AG09309 (cell line): ENCODE data around the gene CHST9.

DNA sequence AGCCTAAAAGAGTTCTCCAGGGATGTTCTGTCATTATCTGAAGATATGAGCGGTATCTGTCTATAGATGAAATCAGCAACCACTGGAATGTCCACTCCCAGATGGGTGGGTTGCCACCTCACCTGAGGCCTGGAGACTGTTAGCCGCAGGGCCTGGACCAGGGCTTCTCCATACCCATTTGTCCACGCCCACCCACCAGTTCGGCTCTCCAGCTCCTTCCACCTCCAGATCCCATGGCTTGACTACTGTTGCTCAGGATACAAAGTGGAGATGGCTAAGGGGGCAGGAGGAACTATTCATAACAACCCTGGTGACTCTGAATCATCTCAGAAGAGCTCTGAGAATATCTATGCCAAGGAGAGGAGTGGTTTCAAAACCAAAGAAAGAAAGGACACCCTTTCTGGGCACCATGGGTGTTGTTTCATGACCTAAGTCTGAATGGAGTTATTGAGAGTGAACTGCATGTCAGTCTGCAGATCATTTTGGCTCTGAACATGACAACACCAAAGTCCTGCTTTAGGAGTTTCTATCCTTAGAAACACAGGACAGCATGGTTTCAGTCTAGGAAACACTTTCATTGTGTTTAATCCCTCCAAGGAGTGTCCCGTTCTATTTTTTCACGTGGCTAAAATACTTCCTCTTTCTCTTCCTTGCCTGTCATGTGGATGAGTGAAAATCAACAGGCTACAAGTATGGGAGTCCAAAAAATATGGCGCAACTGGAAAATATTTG, 145.9 kb downstream of the LAMA3 start:
- RRBS, result no CpG with 5 or more reads among the region's 7 CpGs

DNA sequence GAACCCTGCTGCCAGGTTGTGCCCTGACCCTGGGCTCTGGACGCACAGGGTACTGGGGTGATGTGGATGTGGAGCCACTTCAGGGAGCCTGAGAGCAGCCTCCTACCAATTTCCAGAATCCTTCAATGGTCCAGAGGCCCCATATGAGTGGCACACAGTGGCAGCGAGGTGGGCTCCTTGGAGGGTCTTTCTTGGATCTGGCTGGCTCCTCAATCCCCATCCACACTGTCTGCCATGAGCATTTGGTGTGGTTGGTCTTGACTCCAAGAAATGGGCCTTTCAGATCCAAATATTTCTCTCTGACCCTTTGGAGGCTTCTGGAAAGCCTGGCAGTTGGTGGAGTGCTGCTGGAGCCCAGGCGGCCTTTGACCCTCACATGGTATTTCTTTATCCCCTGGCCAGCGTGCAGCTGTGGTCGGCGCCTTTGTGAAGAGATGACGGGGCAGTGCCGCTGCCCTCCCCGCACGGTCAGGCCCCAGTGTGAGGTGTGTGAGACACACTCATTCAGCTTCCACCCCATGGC, 157.9 kb downstream of the LAMA3 start:
- RRBS, result no CpG with 5 or more reads among the region's 10 CpGs

DNA sequence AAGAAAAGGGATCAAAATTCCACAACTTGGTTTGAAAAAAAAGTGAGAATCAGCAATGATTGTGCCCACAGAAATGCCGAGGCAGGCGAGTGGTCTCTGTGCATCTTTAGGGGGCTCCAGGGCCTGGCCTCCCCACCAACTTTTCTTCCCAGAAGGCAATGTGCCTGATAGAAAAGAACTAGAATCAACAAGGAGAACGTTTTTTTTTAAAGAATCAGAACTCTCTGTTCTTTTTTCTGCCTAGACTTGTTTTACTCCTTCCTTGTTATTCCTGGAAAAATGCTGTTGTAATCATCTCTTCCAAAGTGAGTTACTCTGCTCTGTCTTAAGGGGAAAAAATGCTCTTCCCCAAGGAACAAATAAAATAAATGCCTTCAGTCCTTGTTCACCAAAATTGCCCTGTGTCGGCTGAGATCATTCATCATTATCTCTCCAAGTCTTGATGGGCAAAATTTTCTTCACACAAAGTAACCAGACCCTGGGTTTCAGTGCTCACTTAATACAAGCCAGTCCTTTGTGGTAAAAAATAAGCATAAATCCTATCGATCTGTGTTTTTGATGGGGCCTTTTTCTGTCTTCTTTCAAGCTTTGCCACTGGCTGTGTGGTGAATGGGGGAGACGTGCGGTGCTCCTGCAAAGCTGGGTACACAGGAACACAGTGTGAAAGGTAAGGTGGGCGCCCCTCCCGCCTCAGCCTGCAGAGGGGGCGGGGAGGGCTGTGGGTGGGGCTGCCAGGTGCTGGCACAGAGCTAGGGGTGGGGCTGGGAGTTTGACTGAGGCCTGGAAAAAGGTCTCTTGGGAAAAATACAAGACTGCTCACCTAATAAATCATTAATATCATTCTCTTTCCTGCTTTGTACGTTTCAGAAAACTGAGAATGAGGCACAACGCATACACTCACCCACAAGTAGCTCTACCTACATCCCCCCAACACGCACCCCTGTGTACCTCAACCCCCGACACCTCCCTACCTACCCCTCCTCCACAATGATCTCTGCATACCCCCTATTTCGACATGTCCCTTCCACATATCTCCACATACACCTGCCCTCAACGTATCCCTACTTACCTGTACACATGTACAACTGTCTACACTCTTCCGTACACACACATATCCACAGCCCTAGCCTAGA, 130.0 kb upstream of the TTC39C start:
- RRBS, result no CpG with 5 or more reads among the region's 17 CpGs

DNA sequence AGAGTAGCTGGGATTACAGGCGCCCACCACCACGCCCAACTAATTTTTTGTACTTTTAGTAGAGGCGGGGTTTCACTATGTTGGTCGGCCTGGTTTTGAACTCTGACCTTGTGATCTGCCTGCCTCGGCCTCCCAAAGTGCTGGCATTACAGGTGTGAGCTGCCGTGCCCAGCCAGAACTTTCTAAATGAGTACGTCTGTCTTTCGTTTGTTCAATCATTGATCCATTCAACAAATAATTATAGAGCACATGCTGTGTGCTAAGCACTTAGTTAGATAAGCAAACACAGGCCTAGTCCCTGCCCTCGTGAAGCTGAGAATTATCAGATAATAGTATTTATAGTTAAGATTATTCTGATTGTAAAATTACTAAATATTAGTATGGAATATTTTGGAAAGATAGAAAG, 56.5 kb downstream of the TTC39C start:
- RRBS, result no CpG with 5 or more reads among the region's 9 CpGs

DNA sequence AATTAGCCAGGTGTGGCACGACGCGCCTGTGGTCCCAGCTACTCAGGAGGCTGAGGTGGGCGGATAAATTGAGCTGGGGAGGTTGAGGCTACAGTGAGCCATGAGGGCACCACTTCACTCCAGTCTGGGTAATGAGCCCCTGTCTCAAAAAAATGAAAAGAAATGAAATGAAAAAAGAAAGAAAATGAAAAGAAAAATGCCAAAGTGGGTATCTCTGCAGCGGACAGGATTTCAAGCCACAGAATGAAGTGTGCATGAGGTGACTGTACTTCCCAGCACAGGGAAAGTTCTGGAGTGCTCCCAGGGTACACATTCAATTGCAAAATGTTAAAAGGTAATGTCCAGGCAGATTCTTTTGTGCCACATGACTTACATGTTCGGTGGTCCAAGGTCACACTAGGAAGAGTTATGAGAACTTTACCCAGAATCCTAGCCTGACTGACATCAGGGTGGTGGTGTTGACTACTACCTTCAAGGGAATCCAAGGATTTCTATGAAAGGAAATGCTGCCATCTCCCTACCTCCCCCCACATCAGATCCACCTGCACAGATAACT, 56.4 kb downstream of the CABYR start:
- RRBS, result no CpG with 5 or more reads among the region's 6 CpGs

- RRBS, result no CpG with 5 or more reads among the region's 7 CpGs
These were observed 100.1 kb downstream of the HRH4 start for GRCh38 chr18:24560454-24560956.

- RRBS, result no CpG with 5 or more reads among the region's 11 CpGs
These were observed 197.1 kb downstream of the HRH4 start for GRCh38 chr18:24657415-24658084.

DNA sequence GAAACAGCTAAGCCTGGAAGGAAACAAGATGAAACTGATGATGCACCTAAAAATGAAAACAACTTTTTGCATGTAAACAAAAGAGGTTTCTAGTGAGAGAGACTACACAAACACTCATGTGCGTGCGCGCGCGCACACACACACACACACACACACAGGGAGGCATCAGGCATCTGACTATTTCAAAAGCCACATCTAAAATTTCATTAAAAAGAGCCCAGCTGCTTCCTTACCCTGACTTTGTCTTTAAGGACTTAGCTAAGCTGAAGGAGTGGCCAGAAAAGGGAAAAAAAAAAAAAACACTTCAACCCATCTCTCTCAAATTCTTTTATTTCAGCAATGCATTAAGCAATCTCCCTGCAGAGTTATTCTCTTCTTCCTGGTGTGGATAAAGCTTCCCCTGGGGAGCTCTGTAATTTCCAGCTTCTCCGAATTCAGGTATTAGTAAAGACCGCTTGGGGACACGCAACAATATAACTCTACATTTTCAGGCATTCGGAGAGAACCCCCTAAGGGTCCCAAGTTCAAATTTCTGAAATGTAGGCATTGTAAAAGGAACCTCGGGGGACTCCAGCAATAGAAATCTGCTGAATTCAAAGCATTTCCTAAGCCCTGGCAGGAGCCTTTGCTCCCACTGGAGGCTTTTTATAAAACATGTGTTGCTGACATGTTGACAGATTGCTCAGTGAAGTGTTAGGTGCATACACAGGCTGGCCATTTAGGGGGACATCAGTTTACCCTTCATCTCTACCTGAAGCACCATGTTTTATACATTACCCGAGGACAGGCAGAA, 67.0 kb downstream of the ZNF521 start:
- RRBS, result no CpG with 5 or more reads among the region's 11 CpGs

GRCh38 chr18:25288835-25289306, 63.1 kb downstream of the ZNF521 start:
- RRBS, result no CpG with 5 or more reads among the region's 3 CpGs

- RRBS, result no CpG with 5 or more reads among the region's 12 CpGs
These were observed 99.6 kb downstream of the KCTD1 start for GRCh38 chr18:26448527-26449321.

DNA sequence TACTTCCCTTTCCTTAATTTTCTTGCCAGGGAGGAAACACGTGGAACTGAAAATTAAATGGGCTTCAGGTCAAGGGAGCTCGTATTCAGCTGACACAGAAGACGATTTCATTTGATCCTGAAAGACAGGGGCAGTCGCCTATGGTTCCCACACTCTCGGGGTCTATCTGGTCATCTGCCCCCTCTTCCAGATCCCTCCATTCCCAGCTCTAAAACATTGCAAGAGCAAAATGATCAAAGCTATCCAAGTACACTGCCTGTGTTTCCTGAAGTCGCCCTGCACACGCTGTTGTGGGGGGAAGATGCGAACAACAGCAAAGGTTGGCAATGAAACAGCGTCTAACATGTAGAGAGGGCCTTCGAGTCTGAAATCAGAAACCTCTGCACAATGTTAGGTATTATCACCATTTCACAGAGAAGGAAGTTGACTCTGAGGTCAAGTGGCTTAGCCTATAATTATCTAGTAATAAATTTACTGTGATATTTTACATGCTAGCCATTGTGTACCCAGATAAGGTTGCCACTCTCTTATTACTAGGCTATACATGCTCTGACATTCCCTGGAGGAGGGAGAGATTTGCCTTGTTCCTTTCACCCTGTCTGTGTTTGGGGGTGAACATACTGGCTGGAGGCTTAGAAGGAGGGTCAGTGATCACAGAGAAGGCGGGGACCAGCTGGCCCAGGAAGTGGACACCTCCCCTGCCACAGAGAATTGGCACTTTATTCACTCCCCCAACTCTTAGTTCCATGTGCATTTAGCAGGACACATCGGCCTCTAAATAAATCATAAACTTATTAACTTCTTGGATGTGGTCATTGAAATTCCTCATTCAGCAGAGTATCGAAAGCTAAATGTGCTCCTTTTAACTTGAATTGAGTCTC, 36.9 kb downstream of the KCTD1 start:
- RRBS, result no CpG with 5 or more reads among the region's 13 CpGs

DNA sequence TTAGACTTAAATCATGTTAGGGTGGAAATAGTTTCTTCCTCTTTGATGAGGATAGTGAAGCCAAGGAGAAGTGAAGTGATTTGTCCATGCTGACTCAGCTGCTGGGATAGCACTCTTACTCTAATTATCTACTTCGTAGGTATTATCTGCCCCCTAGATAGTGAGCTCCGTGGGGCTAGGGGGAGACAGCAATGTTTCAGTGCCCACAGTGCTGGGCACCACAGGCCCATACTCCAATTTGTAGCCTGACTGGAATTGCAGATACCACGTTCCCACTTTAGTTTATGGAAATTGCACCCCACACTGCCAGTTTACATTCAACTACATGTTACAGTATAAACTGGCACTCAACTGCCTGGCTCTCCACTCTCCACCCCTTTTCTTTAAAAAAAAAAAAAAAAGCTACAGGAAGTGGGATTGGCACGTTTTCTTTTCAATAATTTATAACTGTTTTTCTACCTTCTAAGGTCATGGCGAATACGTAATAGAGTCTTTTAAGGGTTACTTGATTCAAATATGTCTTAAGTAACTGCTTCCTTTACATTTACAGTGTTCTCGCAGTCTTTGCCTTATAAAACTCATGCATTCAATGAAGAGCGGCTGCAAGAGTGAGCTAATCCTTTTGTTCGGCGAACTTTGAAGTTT, 2.4 kb downstream of the KCTD1 start:
- RRBS, result no CpG with 5 or more reads among the region's 10 CpGs

DNA sequence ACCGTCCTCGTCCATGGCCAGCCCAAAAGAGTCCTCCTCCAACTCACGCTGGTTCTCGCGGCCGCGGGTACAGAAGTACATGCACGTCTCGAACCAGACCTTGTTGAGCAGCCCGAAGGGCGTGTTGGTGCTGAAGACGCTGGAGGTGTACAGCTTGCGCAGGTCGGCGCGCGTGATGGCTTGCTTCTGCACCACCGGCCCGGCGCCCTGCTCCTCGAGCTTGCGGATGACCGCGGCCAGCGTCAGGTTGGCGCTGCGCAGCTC, 910 bp downstream of the KCTD1 start:
- RRBS, result no CpG with 5 or more reads among the region's 27 CpGs

- RRBS, result no CpG with 5 or more reads among the region's 24 CpGs
These were observed 26.8 kb upstream of the KCTD1 start for GRCh38 chr18:26575056-26575731.

DNA sequence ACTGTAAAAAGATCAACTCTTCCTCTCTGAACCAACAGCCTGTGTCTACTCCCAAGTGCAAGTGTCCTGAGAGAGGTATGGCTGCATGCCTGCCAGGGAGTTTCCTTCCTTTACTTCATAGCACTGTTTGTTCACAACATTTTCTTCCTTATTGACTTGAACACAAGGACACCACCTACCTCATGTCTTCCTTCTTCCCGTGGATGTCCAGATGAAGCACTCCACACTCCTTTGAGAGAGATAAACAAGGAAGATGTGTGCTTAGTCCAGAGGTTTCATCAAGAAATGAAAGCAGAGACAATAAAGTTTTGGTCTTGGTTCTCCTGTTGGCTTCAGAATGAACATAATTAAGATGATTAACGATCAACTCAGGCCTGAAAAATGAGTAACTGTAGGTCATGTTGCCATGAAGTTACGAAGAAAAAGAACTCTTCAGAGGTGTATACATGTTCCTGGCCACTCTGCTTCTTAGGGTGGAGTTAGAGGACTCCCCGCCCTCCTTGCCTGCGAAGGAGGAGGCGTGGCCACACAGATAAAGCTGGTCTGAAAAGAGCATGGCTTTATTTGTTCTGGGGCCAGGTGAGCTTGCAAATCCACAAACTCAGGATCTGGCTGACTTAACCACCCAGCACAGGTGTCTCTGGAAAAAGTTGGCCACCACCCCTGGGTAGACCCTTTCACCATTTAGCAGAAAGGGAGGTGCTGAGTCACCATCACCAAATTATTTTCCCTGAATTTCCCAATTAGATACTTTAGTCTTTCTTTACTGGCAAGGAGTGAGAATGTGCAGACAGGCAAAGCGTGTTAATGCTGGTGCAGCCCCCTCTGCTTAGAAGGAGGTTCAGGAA, 155.1 kb upstream of the KCTD1 start:
- RRBS, result no CpG with 5 or more reads among the region's 7 CpGs

DNA sequence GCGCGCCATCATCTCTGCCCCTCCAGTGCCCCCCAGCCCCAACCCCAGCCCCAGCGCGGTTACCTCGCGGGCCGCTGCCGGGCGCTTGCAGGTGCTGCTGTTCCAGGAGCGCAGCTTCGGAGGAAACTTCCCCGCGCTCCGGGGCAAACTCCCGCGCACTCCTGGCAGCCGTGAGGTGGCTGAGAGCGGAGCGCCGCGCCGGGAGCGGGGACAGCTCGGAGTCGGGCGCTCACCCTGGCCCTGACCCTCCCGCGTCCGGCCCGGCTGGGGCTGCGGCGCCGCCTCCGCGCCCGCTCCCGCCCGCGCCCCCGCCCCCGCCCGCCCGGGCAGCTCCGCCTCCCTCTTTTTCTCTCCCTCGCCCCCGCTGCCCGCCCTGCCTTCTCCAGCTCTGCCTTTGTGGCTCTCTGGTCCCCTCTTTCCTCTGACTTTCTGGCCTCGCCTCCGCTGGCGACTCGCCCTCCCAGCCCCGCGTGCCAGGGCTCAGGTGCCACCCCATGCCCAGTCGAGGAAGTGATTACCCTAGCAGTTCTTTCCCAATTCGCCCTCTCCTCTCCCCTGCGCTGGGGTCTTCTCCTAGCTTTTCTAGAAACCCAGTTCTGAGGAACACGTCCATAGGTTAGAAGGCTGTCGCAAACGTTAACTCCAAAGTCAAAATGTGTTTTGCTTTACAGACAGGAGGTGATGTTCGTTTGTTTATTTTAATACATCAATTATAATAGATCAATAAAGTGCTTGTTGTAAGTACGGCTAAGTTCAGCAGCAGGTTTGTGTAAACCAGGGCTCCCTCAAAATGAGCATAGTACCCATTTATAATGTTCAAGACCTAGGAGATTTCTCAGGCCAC, at the start of gene CHST9:
TSS of gene CHST9 (minus strand) at position 236 of the 844 bp plus-strand sequence.
- RRBS, result 4% methylated on average over 24 of the region's 61 CpGs

- RRBS, result no CpG with 5 or more reads among the region's 35 CpGs
These were observed 63.6 kb upstream of the CDH2 start for GRCh38 chr18:28240299-28241167.

GRCh38 chr18:28715789-28716113, 538.8 kb upstream of the CDH2 start:
- RRBS, result no CpG with 5 or more reads among the region's 4 CpGs

GRCh38 chr18:30992148-30992804, 50.3 kb downstream of the DSC3 start:
- RRBS, result no CpG with 5 or more reads among the region's 5 CpGs

DNA sequence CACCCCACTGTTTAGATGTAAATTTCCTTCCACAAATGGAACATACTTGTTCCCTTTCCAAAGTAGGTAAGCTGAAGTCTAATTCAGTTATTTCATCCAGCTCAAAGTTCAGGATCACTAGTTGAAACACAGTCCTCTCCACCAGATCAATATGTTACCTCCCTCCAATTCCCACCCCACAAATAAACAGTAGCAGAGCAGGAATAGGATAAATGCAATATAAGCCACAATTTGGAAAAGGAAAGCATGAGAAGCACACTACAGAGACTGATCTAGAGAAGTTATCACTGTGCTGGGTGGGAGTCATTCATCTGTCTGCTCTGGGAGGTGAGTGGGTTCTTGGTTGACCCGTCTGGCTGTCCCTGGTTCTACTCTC, 65.2 kb upstream of the DSC1 start:
- RRBS, result no CpG with 5 or more reads among the region's 1 CpG